Cardiac fibroblast (primary cell): ENCODE data around the genes H2BC14, PGBD1, GPX5, OR2J1, OR2J2, OR12D3, OR2H2 and ZFP57.

DNA sequence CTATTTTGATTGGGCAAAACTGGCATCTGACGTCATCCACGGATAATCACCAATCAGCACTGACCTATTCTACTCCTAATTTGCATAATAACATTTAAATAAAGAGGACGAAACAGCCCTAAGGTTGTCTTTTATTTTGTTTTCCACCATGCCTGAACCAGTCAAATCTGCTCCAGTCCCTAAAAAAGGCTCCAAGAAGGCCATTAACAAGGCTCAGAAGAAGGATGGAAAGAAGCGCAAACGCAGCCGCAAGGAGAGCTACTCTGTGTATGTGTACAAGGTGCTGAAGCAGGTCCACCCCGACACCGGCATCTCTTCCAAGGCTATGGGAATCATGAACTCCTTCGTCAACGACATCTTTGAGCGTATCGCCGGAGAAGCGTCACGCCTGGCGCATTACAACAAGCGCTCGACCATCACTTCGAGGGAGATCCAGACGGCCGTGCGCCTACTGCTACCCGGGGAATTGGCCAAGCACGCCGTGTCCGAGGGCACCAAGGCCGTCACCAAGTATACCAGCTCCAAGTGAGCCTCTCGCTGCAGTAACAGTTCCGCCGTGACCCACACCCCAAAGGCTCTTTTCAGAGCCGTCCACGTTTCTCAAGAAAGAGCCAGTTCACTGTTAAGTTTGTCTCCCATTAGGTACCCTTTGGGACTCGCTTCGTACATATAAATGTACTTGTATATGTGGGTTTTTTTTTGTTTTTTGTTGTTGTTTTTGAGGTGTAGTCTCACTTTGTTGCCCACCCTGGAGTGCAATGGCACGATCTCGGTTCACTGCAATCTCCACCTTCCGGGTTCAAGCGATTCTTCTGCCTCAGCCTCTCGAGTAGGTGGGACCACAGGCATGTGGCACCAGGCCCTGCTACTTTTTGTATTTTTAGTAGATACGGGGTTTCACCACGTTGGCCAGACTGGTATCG lies at the start of gene H2BC14:
Gene H2BC14, plus strand, starts transcription at position 127 of the 923 bp plus-strand sequence.
- RRBS, result under 1% methylated on average over 9 of the region's 42 CpGs

DNA sequence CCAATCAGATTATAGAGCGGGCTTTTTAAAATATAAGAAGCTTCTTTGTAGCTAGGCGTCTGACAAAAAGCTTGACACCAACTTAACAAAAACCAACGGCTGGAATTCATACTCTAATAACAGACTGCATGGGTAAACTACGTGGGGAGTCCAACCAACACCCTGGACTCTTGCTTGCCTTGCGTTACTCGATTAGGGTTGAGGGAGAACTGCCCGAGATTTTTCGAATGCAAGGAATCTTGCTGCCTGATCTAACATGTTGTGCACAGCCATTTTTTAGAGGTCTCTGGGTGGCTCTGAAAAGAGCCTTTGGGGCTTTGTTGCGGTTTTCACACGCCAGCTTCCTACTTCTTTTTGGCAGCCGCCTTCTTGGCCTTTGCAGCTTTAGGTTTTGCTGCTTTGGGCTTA lies 879 bp downstream of the H1-5 start:
- RRBS, result no CpG with 5 or more reads among the region's 11 CpGs

DNA sequence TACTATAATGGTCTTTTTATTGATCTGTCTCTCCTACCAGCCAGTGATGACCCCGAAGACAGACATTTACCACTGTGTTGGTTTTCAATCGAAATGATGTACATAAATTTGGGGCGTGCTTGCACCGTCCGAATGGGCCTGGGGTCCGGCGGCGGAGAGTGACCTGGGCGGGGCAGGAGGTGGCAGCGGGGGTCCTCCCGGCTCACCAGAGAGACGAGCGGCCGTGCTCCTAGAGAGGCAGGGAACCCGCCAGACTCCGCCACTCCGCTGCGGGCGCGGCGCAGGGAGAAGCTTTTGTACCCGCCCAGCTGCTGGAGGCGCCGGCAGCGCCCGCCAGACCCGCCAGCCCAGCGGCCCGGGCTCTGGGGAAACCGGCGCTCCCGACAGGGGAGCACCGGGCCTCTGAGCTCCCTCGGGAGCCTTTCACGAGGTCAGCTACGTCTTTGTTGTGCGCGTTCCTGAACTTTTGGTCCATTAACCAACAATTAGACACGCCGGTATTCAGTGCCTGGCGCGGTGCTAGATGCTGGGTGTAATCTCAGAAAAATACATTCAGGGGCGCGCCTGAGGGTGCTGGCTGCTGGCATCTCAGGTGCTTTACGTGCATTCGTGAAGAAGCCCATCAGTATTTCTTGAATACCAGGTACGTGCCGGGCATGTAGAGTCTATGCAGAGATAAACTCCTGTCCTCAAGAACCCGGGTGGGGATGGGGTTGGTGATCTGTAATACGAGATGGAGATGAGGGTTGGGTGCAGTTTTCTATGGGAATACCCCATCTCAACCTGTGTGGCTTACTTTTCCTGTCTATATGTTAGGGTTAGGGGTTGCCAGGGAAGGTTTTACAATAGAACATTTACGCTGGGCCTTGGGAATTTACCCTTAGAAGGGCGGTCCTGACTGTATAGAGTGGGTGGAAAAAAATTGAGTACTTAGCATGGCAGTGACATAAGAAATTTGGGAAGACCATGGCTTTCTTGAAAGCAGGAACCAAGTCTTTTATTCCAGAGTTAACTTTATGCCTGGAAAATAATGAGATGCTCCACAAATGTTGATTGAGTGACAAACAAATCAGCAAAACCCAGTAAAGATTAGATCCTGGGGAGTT lies at the start of gene PGBD1:
Gene PGBD1, plus strand, starts transcription at position 297 of the 1,106 bp plus-strand sequence.
- RRBS, result 2% methylated on average over 18 of the region's 52 CpGs

DNA sequence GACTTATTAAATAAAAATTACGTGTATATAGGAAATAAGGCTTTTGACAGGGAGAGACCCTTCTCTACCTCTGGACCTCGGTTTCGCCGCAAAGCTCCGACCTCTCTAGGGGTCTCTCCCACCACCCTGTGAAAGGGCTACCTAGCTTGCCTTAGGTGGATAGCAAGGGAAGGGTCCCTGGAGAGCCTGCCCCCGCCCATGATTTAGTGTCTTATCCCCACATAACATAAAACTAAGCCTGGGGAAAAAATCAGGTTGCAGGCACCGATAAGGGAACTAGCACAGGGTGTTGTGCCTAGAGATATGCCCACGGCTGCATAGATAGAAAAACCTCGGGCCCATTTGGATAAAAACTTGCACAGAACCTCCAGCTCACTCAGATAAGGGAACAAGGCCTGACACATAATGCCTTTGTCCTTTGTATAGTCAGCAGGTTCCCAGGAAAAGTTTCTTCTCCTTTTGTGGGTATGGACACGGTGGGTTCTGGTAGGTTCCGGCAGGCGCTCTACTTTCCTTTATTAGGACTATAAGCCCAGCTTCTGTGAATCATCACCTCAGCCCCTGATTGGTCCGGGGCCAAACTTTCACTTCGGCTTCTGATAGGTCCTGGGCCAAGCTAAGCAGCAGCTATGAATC lies 839 bp downstream of the ZSCAN31 start:
- RRBS, result 2% methylated on average over 4 of the region's 14 CpGs

DNA sequence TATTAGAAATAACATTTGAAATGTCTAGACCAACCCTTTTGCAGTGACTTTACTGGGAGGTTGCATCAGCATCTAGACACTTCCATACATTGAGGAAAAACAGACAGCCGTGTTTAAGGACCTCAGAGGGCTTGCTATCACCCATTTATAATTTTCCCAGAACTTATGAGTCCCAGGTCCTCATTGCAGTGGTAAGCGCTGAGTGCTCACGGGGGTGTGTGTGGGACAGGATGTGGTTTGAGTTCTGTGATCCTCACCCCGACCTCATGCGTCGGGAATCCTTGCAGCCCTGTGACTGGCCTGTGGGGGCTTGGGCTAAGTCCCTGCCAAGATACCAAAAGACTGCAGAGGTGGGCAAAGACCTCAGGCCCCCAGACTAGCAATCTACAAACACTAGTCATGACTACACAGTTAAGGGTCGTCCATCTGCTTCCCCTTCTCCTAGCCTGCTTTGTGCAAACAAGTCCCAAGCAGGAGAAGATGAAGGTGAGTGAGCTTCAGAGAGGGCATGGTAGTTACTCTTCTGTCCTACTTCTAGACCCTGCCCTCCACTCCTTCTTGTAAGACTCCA lies at the start of gene GPX5:
Gene GPX5, plus strand, starts transcription at position 267 of the 571 bp plus-strand sequence.
- RRBS, result no CpG with 5 or more reads among the region's 7 CpGs

DNA sequence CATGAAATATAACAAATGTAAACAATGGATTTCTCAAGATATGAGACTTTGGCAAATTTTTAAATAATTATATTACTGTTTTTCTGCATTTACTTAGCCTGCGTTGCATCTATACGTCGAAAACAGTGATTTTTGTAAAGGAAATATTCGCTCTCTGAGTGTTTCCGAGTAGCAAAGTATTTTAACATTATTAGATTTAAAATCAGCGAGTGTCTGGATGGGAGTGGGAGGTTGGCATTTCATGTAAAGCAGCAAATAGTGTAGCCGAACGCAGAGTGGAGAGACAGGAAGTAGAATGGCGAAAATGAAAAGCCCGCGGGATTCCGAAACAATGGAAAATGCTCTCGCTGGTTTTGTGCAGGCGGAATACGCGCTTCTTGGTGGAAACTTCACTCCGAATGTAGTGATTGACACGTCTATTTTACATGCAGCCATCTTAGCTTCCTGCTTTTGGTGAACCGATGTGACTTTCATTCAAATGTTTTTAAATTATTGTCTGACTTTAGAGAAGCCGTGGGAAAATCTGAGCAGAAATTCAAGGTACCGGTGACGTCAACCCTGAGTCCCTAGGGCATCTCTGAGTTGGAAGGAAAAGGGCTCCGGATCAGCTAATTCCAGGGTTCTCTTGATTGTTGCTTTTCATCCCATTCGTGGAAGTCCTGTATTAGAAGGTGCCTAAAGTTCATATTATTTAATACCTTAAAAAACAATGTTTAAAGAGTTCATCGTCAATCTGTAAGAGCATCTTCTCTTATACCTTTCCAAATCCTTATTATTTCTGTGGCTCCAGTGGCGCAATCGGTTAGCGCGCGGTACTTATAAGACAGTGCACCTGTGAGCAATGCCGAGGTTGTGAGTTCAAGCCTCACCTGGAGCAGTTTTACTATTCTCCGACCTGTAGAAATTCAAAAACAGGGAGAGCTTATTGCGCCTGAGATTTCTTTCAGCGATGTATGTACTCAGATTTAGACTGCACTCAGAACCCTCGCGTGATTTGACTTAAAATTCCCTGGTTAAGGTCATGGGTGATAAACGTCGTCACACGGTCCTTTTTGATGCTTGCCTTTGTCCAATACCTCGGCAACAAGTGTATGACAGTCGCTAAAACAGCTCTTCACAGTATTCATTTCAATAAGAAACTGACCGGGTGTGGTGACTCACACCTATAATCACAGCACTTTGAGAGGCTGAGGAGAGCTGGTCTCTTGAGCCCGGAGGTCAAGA lies 11.5 kb downstream of the GPX5 start:
- RRBS, result 6% methylated on average over 2 of the region's 43 CpGs

DNA sequence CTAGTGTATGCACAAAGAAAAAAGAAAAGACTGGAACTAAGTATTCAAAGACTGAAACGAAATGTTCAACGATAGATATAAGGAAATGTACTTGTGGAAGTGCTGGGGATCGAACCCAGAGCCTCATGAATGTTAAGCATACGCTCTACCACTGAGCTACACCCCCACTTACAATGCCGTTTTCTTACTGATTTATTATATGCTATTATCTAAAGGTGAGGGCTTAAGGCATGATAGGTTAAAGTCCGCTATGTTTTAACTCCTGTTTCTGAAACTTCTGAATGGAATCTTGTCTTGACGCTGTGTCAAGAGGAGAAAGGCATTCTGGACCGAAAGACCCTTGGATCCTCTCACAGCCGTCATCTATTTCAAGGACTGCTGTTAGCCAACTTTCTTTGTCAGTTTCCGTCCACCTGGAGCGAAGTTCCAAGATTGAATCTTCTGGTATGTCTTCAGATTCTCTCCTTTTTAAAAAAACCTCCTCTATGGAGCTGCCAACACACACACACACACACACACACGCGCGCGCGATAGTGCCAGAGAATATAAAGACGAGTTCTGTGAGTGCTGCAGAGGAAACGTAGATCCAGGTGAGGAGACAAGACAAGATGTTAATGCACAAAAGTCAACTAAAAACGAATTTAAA lies 148.4 kb upstream of the SCAND3 start:
- RRBS, result no CpG with 5 or more reads among the region's 19 CpGs

GRCh38 chr6:28757312-28758049 lies 166.3 kb downstream of the TRIM27 start:
- RRBS, result 34% methylated on average over 2 of the region's 34 CpGs

- RRBS, result no CpG with 5 or more reads among the region's 3 CpGs
Observed at GRCh38 chr6:28865965-28866180, 57.9 kb downstream of the TRIM27 start.

- RRBS, result no CpG with 5 or more reads among the region's 5 CpGs
Observed at GRCh38 chr6:28867115-28867390, 56.7 kb downstream of the TRIM27 start.

GRCh38 chr6:28958064-28958531 lies 34.3 kb upstream of the TRIM27 start:
- RRBS, result no CpG with 5 or more reads among the region's 12 CpGs

- RRBS, result no CpG with 5 or more reads among the region's 6 CpGs
Observed at GRCh38 chr6:28960874-28961587, 37.2 kb upstream of the TRIM27 start.

DNA sequence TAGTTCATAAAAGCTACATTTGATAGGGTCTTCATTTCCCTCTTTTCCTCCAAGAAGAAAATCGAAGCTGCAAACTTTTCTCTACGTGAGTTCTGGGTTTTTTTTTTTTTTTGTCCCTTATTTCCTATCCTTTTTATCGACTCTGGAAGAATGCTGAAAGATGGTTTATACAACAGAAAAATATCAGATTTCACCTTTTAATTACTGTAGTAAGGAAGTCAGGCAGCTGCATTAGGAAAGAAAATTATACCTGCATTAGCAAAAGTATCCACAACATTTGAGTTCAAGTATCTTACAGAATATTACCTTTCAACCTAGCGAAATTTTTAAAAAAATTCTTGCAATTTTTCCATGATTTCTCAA lies at the start of gene OR2J1:
Gene OR2J1, plus strand, starts transcription at position 200 of the 363 bp plus-strand sequence.
- RRBS, result no CpG with 5 or more reads among the region's 4 CpGs

DNA sequence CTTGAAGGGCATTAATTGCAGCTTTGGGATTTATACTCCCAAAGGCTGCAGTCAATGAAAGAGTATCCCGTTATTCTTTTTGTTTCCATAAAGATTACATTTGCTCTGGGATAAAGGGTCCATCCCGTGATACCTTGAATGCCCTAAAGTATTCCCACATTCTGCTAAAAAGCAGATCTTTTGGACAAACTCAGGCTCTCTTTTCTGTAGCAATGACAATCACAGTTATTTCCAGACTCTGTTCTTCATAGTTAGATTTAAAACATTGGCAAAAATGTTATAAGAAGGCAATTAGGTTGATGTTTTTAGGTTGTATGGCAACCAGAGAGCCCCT lies at the start of gene OR2J2:
Gene OR2J2, plus strand, starts transcription at position 207 of the 334 bp plus-strand sequence.
- RRBS, result no CpG with 5 or more reads among the region's 2 CpGs

- RRBS, result no CpG with 5 or more reads among the region's 1 CpG
Observed at GRCh38 chr6:29375183-29375739, at the start of gene OR12D3. TSS of gene OR12D3 (minus strand) at chr6:29375291.

DNA sequence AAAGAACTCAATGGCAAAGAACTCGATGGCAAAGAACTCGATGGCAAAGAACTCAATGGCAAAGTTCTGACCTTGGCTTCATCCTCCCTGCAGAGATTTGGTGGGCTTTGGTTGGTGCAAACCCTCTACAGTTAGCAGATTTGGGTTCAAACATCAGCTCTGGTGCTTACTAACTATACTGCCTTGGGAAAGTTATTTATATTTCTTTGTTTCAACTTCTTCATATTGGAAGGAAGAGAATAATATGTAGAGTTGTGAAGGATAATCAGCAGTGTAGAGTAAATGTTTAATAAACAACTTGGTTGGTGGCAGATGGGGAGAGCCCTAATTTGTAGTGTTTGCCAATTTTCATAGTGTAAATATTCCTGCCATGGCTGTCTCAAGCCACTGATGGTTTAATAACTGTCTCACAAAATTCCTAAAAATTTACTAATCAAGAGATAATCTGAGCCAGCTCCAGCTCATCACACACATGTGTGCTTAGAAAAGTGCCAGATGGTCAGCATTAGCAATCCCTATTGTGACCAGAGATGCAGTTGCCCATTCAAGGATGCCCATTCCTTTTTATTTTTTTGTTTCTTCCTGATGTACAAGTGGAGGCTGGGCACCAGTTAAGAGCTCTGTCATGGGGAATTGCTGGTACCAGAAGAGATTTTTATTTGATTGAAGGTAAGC lies at the start of gene OR2H2:
Gene OR2H2, plus strand, starts transcription at position 440 of the 675 bp plus-strand sequence.
- RRBS, result no CpG with 5 or more reads among the region's 2 CpGs

DNA sequence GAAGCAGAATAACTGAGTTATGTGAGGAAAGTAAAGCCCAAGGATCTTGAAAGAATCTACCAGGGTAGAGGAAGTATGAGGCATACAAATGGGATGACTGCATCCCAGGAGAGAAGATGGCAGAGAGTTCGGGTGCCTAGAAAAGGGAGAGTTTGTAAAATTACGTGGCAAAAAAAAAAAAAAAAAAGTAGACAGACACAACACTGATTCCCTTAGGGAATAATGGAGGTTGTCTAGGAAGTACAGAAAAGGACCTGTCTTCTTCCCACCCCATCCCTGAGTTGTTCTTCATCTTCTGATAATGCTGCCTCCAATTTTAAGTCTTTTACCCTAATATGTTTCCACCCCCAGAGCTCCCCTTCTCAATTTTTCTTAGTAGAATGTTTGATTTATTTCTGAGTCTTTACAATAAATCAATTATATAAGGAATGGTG lies 3.3 kb downstream of the GABBR1 start:
- RRBS, result no CpG with 5 or more reads among the region's 2 CpGs

GRCh38 chr6:29680902-29681431 lies at the start of gene ZFP57:
TSS of gene ZFP57 (minus strand) at chr6:29681152.
- RRBS, result 58% methylated on average over 2 of the region's 37 CpGs

- RRBS, result no CpG with 5 or more reads among the region's 5 CpGs
Observed at GRCh38 chr6:29886265-29886740, 56.0 kb upstream of the HLA-A start.

DNA sequence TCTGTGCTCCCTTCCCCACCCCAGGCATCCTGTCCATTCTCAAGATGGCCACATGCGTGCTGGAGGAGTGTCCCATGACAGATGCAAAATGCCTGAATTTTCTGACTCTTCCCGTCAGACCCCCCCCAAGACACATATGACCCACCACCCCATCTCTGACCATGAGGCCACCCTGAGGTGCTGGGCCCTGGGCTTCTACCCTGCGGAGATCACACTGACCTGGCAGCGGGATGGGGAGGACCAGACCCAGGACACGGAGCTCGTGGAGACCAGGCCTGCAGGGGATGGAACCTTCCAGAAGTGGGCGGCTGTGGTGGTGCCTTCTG lies 53.2 kb upstream of the HLA-A start:
- RRBS, result no CpG with 5 or more reads among the region's 7 CpGs